OCI-LY7 (cell line): ENCODE measurements around a stretch of chr16.

- PRO-cap, result no peak
- RAMPAGE, long total RNA, result no peak
These were observed 213.1 kb downstream of the C16orf78 start for GRCh38 chr16:49586321-49587433.

DNA sequence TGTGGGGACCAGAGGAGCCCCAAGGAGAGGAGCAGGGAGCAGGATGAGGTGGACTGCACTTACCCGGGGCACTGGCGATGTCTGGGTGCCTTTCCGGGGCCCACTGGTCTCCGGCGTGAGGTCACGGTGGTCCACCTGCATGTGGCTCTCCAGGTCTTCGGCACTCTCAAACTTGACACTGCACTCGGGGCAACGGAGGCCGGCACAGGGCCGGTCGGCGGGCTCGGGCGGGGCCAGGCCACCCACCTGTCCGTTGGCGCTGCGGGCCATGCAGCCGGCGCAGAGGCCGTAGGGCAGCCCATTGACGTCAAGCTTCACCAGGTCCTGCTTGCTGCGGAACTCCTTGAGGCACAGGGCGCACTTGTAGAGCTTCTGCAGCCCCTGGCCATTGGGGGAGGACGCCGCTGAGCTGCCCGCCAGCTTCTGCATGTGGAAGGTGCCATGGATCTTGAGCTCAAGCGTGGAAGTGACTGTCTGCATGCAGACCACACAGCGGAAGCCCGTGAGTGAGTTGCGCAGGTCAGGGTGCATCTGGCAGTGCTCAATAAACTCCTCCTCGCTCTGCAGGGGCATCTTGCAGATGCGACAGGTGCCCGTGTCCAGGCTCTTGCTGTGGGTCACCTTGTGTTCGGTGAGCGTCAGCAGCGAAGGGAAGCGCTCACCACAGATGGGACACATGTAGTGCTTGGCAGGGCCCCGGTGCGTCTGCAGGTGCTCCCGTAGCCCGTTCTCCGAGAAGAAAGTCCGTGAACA is 220.1 kb downstream of the ZNF423 start:
- PRO-cap, result no peak
- RAMPAGE, long total RNA, result no peak

- PRO-cap, result no peak
- RAMPAGE, long total RNA, result no peak
These were observed 207.0 kb downstream of the ZNF423 start for GRCh38 chr16:49648831-49649432.

DNA sequence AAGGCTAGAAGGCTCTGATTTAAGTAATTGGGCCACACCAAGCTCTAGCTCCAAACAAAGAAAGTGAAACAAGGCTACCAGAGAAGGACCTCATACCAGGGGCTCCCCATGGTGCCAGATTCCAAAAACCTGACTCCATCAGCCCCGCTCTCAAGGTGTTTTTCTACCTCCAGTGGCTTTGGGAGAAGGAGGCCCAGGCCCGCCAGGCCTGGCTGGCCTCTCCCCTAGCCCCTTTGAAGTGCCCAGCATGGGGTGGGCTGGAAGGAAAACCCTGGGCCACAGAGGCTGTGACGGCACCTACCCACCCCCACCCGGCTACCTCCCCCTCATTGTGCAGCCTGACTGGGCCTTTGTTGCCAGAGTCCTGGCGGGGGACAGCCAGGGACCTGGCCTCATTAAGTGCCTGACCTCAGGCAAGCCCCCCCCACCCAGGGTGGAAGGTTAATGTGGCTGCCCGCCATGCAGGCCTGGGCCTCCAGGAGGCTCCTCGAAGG is 159.5 kb downstream of the ZNF423 start:
- PRO-cap, result no peak
- RAMPAGE, long total RNA, result no peak

- PRO-cap, result no peak
- RAMPAGE, long total RNA, result no peak
These were observed 159.1 kb downstream of the ZNF423 start for GRCh38 chr16:49696838-49697278.

GRCh38 chr16:49698907-49699536 is 156.9 kb downstream of the ZNF423 start:
- PRO-cap, result no peak
- RAMPAGE, long total RNA, result no peak

DNA sequence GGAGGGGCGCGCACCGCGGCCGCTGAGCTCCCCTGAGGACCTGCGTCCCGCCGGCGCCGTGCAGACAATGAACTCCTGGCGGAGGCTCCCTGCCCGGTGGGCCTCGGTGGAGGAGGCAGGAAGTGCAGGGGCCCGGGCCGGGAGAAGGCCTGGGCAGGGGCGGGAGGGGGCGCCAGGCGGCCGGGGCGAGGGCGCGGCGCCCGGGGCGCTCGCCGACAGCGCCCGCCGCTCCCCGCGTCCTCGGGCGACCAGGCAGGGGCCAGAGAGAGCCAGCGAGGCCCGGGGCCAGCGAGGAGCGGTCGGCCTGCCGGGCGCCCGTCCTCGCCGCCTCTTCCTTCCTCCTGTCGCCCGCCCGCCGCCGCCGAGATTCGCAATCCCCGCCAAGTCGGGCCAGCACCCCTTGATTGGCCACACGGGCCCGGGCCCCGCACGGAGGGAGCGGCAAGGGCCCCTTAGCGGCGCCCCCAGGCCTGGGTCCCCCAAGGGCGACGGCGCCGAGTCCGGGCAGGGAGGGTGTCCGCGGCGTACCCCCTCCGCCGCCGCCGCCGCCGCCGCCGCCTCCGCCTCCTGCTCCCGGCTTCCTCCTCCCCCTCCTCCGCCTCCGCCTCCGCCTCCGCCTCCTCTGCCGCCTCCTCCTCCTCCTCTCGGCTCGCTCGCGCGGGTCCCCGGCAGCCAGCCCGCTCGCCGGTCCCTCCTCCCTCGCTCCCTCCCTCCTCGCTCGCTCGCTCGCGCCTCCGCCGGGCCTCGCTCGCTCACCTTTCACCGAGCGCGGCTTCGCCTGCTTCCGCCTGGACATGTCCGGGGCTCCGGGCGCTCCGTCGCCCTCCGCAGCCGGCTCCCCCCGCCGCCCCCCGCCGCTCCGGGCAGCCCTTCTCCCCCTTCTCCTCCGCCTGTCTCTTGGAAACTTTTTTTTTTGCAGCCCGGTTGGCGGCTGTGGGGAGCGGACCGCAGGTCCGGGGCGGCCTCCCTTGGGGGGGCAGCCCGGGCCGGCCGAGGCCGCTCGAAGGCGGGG is 627 bp downstream of the ZNF423 start:
- PRO-cap, result bidirectional peak, plus-strand start at position 234 of the sequence, minus-strand start at position 69 of the sequence; bidirectional peak, plus-strand start at position 639 of the sequence, minus-strand start at position 553 of the sequence
- RAMPAGE, long total RNA, result no peak

DNA sequence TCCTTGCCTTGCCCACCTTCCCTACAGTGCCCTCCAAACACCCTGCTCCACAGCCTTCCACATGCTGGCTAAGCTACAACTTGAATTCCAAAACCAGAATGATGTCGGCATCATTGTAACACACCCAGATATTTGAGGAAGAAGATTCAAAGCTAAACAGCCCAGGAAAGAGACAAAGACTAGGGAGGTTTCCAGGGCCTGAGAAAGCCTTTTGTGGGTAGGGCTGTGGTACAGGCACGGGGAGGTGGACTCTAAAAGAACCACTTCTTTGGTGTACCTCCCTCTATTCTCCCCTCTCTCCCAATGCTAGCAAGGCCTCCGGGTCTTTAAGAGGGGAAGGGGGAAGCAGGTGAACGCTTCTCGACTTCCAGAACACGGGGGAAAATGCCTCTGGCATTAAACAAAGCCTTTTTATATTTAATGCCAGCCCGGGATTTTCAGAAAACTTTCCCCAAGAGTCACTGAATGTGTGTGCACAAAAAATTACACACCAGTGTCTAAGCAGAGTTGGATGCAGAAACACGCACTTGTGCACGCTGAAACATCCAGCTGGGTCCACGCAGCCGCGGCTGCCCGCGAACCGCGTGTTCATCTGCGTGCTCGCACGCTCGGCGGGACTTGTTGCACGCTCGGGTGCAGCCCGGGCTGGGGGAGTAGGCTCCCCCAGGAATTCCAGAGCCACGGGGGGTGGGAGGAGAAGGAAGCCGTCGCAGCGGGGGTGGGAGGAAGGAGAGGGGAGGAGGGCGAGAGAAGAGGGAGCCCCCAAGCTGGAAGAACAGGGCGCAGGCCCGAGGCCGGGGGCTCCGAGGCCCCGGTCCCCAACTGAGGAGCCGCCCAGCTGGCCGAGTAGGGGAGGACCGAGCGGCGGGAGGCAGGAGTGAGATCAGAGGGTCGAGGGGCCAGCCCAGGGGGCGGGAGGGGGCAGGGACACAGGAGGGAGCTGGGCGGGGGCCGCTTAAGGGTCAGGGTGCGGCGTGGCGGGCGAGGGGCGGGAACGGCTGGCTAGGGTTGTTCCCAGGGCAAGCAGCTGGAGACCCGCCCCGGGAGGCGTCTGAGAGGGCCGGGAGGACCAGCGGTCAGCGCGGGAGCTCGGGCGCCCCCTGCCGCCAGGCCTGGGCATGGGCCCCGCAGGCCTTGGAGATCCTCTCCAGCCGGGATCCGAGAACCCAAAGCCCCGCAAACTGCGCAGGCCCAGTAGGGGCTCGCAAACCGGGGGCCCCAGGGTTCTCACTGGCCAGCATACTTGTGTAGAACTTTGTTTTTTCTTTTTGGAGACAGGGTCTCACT is 20.3 kb upstream of the ZNF423 start:
- PRO-cap, result no peak
- RAMPAGE, long total RNA, result no peak

DNA sequence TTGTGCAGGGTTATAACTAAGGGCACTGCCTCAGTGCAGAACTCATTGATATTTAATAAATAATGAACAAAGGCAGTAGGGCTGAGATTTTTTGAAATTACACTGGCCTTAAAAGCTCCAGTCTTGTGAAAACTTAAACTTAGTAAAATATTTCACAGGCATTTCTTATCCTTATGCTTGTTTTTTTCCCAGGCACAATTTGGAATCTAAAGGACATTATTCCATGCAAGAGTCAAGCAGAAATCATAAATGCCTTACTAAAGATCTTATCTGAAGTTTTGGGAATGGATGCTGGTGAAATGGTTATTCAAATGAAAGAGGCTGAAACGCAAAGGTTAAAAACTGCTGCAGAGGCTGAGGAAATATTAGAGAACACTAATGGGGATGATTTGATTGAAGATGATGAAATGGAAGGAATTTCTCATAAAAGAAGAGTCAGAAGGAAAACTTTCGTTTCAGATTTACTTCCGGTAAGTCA is 12.8 kb downstream of the HEATR3 start:
- PRO-cap, result no peak
- RAMPAGE, long total RNA, result no peak

GRCh38 chr16:50158159-50159022 is 5.3 kb downstream of the TENT4B start:
- PRO-cap, result no peak
- RAMPAGE, long total RNA, result no peak

- PRO-cap, result no peak
- RAMPAGE, long total RNA, result no peak
These were observed 32.1 kb downstream of the TENT4B start for GRCh38 chr16:50185020-50185738.

DNA sequence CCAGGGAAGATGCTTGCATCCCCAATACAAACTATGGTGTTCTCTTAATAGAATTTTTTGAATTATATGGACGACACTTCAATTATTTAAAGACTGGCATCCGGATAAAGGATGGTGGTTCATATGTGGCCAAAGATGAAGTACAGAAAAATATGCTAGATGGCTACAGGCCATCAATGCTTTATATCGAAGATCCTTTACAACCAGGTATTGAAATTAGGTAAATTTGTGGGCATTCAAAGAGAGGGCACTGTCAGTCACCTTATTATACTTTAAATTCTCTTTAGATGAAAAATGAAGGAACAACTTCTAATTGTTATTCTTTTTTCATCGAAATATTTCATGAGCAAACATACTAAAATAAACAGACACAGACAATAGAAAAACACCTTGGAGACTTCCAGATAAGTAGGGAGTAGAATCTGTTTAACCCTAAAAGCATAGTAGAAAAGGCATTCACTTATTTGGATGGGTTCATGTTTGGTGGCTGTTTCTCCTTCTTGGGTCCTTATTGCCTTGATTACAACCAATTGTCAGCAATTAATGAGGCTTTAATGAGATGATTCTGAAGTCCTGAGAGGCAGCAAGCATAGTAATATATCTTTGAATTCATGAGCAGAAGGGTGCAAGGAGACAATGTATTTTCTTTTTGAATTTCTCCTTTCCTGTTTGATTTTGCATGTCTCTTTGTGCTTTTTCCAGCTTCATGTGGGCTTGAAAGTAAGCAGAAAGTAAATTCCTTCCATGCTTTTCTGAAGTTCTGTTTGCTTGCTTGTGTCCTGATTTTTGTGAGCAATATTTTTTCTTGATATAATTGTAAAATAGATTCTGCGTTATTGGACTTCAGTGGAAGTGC is 42.9 kb upstream of the ADCY7 start:
- PRO-cap, result no peak
- RAMPAGE, long total RNA, result no peak

GRCh38 chr16:50333994-50335094 is 34.4 kb downstream of the BRD7 start:
- PRO-cap, result no peak
- RAMPAGE, long total RNA, result no peak

GRCh38 chr16:50335095-50335617 is 33.6 kb downstream of the BRD7 start:
- PRO-cap, result no peak
- RAMPAGE, long total RNA, result no peak

- PRO-cap, result no peak
- RAMPAGE, long total RNA, result no peak
These were observed 54.4 kb downstream of the NKD1 start for GRCh38 chr16:50602542-50603013.

GRCh38 chr16:50745014-50745501 is 3.2 kb downstream of the CYLD start:
- PRO-cap, result no peak
- RAMPAGE, long total RNA, result no peak

DNA sequence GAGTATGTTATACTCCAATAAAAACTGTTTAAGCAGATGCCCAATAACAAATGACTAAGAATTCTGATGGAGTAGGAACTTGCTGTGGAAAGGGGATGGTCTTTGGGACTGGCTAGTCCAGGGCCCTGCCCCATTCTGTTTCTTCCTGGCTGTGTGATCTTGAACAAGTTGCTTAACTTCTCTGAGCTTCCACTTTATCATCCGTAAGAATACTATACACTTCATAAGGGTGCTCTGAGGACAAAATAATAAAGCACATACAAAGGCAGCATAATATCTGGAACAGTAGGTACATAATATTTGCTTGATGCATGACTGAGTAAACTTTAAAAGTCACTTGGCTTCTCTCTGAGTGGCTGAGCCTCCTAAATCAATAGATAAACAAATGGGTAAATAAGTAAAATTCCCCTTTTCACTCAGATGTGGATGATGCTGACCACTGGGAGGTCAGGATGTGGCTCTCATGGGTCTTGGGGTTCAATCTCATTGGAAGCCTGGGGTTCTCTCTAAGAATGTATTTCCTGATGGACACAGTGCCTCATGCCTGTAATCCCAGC is 98.6 kb downstream of the SALL1 start:
- PRO-cap, result no peak
- RAMPAGE, long total RNA, result no peak

DNA sequence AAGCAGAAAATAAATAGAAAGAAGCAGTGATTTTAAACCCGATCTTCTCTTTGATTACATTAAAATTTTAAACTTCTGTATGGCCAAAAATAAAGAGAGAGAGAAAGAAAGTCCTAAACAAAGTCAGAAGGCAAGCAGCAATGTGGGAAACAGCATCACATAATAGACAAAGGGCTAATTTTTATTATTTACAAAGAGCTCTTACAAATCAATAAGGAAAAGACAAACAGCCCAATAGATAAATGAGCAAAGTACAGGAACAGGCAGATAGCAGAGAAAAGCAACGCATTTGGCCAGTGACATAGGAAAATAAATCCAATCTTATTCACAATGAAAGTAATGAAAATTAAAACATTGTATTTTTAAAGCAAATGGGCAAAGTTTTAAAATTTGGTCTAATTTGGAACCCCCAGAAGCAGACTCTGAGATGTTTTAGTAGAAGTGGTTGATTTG is 93.1 kb downstream of the SALL1 start:
- PRO-cap, result no peak
- RAMPAGE, long total RNA, result no peak

DNA sequence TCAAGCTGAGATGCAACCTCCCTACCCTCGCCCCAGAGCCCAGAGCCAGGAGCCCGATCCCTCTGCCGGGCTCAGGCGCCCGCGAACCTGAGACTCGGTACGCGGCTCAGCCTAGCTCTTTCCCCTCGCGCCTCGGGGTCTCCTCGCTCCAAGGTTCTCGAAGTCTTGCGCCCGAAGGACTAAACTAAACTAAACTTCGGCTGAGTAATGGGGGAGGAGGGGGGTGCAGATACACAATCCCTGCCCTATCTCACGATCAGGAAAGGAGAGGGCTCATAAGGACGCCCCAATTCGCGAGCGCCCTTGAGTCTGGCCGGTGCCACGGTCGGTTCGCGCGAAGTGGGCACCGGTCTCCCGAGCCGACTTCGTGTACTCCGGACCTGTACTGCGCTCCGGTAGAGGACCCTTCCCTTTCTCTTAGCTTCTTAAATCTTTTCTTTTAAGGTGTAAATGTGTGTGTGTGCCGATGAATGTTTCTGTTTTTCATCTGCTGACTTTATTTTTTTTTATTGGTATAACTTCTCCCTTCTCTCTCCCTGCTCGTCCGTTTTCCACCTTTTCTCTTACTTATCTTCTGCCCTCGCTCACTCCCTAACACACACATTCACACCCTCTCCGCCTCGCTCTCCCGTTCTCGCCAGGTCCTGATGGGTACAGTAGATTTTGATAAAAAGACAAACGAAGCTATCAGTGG is 1.9 kb upstream of the SALL1 start:
- PRO-cap, result no peak
- RAMPAGE, long total RNA, result no peak

DNA sequence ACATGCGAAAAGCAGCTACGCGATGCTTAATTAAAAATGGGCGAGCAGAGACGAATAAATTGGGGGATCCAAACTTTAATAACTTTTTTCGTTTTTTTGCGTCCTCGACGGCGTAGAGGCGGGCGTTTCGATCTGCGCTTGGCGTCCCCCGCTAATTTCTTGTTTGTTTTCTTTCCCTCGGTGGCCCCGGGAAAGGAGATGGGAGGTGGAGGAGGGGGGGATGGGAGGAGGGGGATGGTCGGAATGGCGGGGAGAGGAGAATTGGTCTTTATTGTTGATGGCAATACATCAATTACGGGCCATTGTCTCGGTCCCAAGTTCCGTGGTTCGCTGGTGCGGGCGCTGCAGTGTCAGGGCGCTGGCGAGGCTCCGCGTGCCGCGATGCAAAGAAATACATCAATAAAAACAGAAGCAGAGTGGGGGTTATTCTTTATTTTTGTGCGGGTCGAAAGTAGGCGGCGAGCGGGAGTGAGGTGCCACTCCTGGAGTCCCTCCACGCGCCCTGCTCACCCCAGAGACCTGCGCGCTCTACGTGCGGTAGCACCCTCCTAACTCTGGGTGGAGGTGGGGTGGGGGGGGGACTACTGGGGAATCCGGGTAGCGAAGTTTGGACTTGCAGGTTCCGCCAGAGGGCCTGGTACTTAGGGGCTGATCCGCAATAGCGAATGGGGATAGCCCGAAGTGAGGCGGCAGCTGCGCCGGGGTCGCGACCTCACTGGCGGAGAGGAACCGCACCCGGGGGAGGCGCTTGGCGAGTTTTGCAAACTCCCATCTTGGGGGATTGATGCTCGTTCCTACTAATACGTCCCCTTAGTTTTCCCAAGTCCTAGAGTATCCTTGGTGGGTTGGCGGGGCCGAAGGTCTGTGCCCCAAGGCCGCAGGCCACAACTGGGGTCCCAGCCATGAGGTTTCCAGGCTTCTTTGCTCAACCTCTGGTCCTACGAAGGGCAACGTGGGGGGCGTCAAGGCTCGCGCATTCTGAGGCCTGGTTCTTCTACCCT is 3.3 kb upstream of the SALL1 start:
- PRO-cap, result no peak
- RAMPAGE, long total RNA, result no peak